Vein endothelial cell (primary cell): ENCODE results near the gene CYP26B1.

DNA sequence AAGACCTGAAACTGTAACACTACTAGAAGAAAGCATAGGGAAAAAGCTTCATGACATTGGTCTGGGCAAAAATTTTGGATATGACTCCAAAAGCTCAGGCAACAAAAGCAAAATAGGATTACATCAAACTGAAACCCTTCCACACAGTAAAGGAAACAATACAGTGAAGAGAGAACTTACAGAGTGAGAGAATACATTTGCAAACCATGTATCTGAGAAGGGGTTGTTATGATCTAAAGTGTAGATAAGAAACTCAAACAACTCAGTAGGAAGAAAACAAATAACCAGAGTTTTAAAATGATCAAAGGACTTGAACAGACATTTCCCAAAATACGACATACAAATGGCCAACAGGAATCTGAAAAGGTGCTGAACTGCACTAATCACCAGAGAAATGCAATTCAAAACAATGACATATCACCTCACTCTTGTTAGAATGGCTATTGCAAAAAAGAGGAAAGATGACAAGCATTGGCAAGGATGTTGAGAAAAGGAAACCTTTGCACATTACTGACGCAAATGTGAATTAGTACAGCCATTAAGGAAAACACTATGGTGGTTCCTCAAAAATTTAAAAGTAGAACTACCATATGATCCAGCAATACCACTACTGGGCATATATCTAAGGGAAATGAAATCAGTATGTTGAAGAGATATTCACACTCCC lies 57.5 kb upstream of the ASPRV1 start:
- CAGE, long polyA plus RNA = no peak

DNA sequence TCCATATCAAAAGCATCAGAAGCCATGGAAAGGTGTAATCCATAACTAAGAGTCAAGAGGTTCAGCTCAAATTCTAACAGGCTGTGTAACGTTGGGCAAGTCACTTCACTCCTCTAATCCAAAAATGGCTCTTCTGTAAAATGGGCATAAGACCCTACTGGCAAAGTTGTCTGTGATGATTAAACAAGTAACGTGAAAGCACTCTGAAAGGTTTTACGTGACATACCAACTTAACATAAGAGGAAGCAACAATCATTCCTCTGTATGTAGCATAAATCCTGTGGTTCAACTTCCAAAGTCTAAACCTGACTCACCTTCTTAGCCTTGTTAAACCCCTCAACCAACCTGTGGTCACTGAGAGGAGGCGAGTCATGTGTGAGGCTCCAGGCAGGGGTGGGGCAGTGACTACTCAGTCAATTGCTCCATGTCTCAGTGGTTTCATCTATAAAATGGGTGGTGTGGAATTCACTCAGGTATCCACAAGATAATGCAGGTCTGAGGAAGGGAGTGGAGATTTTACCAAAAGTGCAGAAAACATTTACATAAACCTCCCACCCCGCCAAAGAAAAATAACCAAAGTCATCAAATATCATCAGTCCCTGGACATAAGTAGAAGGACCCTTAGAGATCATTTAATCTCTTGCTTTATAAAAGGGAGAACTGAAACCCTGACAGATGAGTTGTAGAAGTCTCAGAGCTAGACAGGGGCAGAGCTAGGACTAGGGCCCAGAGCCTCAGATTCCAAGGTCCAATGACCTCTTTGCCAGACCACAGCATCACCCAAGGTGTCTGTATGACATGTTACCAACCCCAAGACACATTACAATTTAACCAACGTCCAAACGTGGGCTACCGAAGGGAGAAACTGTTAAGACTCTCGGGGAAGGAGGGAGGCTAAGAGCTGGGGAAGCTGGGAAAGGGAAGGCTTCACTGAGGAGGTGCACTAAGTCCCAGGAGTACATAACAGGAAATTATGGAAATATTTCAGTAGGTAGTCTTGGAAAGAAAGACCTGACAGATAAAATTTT lies 3.8 kb upstream of the PCBP1 start:
- CAGE, long polyA plus RNA = no peak

DNA sequence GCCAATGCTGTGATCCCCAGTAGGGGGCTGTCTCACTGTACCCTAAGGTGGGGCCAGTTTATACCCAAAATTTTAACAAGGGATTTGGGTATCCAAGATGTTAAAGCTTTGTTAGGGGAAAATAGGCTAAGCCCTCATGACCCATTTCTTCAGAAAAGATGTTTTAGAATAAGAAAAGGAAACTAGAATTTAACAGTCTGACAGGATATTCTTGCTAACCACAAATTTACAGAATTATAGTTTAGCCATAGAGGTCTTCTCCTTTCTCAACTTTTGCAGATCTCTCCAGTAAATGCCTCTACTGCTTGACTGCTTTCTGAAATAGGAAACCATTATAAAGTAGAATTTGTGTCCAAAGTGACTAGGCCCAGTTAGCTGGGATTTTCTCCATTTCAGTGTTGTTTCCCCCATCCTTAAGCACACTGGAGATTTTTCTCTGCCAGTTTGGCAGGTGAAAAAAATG lies 16.5 kb downstream of the PCBP1 start:
- CAGE, long polyA plus RNA = no peak

GRCh38 chr2:70104600-70105137 lies 17.4 kb downstream of the PCBP1 start:
- CAGE, long polyA plus RNA = no peak

- CAGE, long polyA plus RNA = no peak
Measured at GRCh38 chr2:70125566-70126133, 38.4 kb downstream of the PCBP1 start.

DNA sequence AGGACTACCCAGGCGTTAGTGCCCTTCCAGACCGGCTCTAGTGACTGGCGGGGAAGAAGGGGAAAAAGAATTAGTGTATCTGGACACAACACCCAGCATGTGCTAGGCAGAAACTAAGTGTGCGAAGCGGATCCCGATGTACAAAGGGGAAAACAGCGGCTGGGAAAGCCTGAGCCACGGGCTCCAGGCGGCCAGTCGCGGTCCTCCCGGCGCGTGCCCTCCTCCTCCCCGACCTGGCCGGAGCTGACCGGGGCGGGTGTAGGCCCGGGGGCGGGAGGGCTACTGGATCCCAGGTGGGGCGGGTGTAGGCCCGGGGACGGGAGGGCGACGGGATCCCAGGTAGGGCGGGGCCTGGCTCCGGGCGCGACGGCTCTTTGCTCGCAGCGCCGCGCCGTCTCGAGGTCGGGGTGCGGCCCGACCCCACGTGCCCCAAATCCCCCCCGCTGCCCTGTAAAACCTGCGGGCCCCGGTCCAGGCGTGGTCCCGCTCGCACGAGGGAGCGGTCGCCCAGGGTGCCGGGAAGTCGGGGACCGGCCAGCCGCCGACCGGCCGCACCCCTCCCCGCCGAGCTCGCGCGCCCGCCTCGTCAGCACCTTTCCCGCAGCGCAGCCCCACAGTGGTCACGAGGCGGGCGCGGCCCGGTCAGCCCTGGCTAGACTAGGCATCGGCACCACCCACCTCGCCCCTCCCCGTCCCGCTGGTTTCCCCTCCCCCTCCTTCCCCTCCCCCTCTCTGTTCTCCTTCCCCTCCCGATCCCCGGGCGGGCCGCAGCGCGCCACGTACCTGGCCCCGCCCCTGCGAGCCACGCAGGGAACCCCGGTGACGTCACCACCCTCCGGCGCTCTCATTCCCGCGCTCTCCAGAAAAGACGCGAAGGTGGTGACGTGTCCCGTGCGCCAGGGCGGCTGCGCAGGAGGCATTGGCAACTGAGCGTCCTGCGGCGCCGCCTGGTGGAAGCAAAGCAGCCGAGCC lies 48.6 kb downstream of the C2orf42 start:
- CAGE, long polyA plus RNA = no peak

GRCh38 chr2:70224465-70224948 lies 23.9 kb downstream of the TIA1 start:
- CAGE, long polyA plus RNA = no peak

DNA sequence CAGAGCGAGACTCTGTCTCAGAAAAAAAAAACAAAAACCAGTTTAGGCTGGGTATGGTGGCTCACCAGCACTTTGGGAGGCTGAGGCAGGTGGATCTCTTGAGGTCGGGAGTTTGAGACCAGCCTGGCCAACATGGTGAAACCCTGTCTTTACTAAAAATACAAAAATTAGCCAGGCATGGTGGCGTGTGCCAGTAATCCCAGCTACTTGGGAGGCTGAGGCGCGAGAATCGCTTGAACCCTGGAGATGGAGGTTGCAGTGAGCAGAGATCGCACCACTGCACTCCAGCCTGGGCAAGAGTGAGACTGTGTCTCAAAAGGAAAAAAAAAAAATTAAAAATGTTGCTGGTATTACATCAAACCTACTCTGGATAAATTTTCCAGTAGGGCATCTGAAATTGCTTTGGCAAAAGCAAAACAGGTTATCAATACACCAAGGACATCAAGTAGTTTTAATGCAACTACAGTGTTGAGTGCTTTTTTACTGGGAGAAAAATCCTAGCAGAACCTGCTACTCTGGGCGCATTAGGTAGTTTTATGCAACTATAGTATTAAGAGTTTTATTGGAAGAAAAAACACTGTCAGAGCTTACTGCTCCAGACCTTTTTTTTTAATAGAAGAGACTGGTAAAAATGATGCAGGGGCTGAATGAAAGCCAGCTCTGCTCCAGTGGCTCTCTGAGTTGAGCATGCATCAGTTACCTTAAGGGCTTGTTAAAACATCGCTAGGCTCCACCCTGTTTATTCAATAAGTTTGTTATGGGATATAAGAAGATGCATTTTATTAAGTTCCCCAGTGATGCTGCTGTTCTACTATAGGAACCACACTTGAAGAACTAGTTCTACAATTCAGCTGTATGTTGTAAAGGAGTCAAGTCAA lies 13.5 kb downstream of the SNRPG start:
- CAGE, long polyA plus RNA = no peak

- CAGE, long polyA plus RNA = no peak
Measured at GRCh38 chr2:70626617-70627139, 73.1 kb upstream of the TGFA start.

DNA sequence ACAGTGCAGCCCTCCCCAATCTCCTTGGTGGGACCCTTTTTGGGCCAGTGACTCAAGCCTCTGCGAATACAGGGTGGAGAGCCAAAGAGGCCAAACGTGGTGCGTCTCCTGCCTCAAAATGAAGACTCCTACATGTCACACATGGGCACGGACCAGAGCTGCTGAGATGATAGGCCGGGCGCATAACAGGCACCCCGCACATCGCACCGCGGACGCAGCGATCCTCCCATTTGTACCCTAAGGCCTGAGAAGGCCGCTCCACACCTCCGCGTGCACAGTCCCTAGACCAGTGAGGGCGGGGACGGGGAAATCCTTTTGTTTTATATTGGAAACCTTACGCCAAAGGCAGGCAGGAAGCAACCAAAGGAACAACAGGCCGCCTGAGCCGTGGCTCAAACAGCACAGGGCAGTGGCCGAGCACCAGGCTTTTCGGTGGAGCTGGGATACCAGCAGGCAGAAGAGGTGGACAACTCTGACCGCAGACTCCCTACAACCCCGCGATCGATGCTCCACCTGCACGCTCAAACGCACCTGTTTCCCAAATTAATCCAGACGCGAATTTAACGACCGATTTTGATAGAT lies 3.6 kb downstream of the VAX2 start:
- CAGE, long polyA plus RNA = no peak

DNA sequence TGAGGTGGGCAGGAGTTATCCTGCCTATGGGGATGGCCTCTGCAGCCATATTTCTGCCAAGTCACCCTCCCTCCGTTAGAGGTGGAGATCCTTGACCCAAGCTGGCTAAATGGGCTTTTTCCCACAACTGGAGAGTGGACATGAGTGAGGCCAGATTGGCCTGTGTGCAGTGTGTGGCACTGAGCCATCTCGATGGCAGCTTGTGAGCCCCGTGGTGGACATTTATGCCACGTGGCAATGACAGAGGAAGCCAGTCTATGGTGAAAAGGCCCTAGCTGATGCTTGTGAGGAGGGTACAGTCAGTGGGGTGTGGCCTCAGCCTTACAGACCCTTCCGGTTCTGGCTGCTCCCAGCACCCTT lies 9.6 kb upstream of the TEX261 start:
- CAGE, long polyA plus RNA = no peak

DNA sequence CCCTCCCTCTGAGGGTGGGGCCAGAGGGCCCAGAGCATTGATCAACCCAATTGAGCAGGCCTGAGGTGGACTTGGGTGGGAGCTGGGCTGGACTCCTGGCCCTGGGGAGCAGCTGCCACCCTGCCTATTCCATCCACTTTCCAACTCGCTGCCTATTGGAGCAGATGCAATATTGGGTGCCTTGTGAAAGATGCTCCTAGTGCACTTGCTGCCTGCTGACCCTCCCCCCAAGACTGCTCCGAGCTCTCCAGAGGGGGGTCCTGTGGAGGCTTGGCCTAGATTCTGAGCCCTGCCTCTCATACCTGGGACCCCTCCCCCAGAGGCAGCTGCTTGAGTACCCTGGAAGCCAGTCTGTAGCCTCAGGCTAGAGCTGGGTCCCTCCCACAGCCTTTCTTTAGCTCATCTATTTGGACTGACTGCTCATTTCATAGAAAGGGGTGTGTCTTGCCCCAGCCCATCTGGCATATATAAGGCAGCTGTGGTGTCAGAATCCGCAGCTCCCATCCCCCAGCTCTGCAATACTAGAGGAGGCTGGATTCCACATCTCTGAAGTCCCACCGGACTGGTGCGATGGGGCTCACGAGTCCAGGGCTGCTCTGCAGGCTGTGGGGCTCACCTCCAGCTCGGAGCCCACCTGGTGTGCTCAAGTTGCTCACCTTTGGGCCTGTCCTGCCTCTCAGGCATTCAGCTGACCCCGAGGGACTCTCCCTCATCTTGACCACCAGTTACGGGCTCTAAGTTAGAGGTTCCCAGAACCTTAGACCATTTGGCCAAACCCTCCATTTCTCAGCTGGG lies 26.1 kb downstream of the MPHOSPH10 start:
- CAGE, long polyA plus RNA = no peak

DNA sequence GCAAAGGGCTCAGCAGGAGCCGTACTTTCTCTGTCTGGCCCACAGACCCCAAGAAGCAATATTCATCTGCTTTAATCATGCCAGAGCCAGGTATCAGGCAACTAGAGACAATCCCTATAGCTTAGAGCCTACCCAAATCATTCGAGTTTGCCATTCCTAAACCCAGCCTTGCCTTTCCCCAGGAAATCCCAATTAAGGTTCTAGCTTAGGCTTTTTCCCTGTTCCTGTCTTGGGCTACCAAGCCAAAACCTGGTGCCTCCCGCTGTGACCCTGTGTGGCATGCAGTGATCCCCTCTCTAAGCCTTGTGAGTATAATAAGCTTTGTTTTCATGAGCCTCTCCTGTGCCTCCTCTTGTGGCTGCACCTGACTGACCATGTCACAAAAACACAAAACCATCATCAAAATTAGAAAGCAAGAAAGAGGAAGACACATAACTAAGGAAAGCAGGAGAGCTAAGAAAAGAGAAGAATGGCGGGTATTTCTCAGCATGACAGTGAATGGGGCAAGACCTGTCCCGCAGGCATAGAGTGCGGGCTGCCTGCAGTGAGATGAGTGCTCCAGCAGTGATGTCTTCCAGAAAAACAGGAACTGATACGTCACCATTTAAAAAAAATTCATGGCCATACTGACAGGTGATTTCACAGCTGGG lies 9.1 kb upstream of the PAIP2B start:
- CAGE, long polyA plus RNA = no peak

DNA sequence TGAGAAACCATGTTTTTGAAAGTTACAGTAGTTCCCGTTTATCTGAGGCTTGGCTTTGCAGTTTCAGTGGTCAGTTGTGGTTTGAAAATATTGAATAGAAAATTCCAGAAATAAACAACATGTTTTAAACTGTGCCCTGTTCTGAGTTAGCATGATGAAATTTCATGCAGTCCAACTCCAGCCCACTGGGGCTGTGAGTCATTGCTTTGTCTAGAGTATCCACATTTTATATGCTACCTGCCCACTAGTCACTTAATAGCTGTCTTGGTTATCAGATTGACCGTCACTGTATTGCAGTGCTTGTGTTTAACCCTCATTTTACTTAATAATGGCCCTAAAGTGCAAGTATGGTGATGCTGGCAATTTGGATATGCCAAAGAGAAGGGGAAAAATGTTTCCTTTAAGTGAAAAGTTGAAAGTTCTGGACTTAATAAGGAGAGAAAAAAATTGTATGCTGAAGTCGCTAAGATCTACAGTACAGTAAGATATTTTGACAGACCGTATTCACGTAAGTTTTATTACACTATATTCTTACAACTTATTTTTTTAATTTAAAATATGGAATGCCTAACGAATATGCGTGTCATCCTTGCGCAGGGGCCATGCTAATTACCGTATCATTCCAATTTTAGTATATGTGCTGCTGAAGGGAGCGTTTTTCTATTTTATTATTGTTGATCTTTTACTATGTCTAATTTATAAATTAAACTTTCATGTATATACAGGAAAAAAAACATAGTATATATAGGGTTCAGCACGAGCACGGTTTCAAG lies 47.8 kb downstream of the ZNF638 start:
- CAGE, long polyA plus RNA = no peak

- CAGE, long polyA plus RNA = no peak
Measured at GRCh38 chr2:71593993-71594493, 127.5 kb downstream of the DYSF start.

- CAGE, long polyA plus RNA = no peak
Measured at GRCh38 chr2:71703956-71704606, 237.6 kb downstream of the DYSF start.

DNA sequence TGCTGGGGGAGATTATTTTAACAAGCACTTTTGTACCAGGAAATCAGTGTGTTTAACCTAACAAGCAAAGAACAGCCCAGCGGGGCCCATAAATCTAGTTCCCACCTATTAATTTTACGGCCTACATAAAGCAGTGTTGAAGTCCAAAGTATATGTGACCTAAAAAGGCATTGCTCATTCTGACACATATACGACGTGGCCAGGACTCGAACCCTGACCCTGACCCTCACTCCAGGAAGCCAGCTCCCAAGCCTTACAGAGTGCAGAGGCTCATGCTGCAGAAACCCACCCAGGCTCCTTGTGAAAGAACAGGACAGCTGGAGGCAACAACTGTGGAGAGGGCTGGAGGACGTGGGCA lies 221.7 kb downstream of the CYP26B1 start:
- CAGE, long polyA plus RNA = no peak

DNA sequence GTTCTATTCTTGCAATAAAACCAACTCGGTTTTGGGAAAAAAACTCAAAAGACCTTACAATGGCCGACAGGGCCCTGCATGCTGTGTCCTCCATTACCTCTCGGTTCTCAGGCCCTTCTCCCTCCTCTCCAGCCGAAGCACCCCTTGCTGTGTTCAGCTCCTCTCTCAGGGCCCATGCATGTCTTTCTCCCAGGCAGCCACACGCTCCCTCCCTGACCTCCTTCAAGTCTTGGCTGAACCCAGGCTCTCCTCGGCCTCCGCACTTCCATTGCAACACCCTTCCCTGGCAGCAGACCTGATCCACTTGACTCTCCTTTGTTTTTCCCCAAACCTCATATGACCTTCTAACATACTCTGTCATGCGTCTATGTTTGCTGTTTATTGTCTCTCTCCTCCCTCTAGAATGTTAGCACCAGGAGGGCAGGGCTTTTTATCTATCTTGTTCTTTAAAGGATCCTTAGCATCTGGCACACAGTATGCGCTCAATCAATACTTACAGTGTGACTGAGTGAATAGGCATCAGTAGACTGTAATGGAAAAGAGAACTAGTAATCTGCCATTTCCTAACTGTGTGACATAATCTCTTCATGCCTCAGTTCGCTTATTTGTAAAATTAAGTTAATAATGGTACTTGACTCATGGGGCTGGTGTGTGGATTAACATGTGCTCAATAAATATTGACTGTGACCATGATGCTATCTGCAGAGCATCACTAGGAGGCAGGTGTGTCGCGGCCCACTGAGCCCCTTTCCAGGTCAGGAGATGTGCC lies 113.9 kb downstream of the CYP26B1 start:
- CAGE, long polyA plus RNA = no peak

GRCh38 chr2:72146824-72148097 lies at the start of gene CYP26B1:
Gene CYP26B1, minus strand, starts transcription at chr2:72147862.
- CAGE, long polyA plus RNA = no peak

- CAGE, long polyA plus RNA = no peak
Measured at GRCh38 chr2:72150275-72150842, 2.7 kb upstream of the CYP26B1 start.